Camera-type eye (tissue), 1 donor: Measurements from ENCODE around the gene SCO2.

GRCh38 chr22:50525404-50525913, at the start of gene SCO2:
SCO2 (minus strand) TSS chr22:50525598.
- RAMPAGE, long total RNA: no peak

- RAMPAGE, long total RNA: no peak
Observed at GRCh38 chr22:50528065-50529081, 1.4 kb downstream of the TYMP start.

- RAMPAGE, long total RNA: no peak
Observed at GRCh38 chr22:50530076-50530814, 433 bp upstream of the TYMP start.

DNA sequence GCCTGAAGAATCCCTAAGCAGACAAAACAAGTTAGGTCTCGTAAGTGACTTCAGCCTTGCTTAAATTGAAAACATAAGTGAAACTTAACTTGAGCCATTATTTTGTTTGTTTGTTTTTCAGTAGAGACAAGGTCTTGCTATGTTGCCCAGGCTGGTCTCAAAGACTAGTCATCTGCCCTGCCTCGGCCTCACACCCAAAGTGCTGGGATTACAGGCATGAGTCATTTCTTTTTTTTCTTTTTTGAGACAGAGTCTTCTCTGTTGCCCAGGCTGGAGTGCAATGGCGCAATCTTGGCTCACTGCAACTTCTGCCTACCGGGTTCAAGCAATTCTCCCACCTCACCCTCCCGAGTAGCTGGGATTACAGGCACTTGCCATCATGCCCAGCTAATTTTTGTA, 4.1 kb upstream of the KLHDC7B start:
- RAMPAGE, long total RNA: no peak

DNA sequence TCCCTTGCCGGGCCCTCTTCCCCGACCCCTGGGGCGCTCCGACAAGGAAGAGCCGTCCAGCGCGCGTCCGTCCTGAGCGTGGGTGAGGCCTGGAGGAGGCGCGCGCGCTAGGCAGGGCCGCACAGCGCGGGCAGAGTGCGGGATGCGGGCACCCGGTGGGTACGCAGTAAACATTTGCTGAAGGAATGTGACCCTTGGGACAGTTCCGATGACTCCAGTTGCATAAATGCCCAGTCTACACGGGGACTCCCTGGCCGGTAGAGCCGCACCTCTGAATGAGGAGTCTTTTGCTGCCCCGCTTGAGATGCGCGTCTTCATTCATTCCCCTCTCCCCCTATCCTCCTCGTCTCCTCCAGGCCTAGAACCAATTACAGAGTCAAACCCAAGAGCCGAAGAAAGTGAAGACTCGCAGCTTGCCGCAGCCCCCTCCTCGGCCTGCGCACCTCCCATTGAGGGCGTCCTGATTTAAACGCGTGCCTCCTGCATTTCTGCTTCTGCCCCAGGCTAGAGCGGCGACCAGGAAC, 655 bp upstream of the CHKB start:
- RAMPAGE, long total RNA: no peak

GRCh38 chr22:50641695-50642373, 13.9 kb upstream of the ARSA start:
- RAMPAGE, long total RNA: no peak

- RAMPAGE, long total RNA: no peak
Observed at GRCh38 chr22:50699459-50700061, 38.4 kb upstream of the ACR start.

DNA sequence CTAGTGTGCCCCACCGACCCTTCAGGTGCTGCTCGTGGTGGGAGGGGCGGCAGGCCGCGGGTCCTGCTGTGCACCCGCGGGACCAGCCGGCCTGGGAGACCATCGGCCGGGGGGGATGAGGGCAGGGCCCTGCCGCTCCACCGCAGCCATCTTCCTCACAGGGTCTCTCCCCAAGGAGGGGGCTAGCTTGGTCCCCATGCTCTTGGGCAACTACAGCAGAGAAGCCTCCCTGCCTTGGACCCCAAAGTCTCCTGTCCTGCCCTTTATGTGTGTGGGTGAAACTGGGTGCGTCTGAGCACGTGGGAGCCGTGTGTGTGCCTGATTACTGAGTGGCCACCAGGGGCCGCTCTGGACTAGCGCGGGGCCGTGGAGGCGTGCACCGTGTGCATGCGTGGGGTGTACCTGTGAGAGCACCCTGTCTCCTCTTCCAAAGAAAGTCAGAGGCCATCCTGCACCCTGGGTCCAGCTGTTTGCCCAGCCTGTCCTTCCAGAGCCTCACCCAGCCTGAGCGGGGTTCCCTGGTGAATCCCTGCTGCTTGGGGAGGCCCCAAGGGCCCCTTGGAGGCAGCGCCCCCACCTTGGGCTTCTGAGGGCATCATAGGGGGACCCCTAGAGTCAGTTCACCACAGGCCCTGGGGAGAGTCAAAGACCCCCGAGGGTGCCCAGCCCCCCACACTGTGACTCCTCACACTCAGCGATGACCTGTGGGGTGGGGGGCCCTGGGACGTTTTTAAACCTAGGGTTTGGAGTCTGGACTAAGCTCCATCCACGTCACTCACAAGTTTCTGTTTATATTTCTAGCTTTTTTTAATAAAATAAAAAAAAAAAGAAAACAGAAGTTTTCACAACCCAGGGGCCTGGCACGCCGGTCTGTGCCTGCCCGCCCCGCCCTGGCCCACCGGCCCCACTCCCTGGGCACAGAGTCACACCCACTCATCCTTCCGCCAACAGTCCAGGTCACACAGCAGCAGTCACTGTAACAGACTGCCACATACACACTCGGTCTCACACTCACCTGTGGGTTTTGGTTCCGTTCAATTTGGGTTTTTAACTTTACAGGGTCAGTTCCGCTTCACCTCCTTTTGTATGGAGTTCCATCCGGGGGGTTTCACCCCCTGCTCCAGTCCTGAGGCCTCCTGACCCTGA, 5.7 kb upstream of the ACR start:
- RAMPAGE, long total RNA: no peak